Daoy (cell line): ENCODE data around the gene ELFN1.

DNA sequence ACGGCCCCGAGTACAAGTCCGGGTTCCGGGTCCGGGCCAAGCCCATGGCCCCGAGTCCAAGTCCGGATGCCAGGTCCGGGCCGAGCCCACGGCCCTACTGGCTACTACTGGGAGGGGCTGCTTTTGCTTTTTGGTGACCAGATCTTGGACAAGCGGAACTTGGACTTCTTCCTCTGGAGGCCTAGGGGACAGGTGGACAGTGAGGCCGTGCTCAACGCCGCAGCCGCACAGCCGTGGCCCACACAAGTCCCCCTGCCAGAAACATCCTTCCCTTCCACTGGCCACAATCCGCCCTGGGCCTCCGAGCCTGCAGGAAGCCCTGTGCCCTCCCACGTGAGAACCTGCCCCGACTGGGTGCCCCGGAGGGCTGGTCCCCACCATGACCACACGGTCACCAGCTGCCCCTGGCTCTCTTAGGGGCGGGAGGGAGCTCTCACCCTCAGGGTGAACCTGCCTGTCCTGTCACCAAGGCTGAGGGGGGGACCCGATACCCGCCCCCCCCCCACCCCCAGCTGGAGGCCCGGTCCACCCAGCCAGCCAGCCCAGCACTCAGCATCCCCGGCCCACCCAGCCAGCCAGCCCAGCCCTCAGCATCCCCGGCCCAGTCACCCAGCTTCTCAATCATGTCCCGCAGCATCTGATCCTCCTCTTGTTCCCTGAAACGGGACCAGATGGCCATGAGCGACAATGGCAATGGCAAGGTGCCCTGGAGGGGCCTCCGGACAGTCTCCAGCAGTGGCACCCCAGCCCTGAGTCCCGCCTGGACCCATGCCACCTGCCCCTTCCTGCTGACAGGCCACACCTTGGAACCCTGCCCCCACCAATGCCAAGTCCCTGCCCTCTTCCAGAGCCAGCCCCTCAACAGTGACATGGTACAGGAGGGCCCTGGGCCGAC is 24.5 kb downstream of the MICALL2 start:
- RAMPAGE, long total RNA: no peak

GRCh38 chr7:1437884-1438556 is 21.2 kb downstream of the MICALL2 start:
- RAMPAGE, long total RNA: no peak

DNA sequence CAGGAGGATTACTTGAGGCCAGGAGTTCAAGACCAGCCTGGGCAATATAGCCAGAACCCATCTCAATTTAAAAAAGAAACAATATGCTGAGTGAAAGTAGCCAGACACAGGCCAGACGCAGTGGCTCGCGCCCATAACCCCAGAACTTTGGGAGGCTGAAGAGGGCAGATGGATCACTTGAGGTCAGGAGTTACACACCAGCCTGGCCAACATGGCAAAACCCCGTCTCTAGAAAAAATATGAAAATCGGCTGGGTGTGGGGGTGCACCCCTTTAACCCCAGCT is 3.1 kb downstream of the MICALL2 start:
- RAMPAGE, long total RNA: no peak

GRCh38 chr7:1533031-1533600 is 2.6 kb downstream of the MAFK start:
- RAMPAGE, long total RNA: no peak

- RAMPAGE, long total RNA: no peak
Measured at GRCh38 chr7:1534311-1534792, 3.9 kb downstream of the MAFK start.

DNA sequence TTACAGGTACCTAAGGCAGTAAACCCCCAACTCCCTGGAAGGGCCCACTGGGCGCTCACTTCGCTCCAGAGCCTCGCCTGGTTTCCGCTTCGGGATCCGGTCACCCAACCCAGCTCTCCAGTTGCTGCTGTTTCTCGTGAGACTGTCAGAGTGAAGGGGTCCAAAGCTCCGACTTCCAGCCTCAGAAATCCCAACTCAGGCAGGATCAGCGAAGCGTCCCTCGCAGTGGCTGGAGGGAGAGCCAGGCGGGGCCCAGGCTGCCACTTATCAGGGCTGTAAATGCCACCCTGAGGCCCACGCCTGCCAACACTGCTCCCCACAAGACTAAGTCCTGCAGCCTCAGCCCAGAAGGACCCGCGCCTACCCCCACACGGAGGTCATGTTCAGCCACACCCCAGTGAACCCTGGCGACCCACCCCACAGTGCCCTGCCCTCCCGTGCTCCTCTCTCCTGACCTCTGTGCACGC is 3.3 kb downstream of the PSMG3 start:
- RAMPAGE, long total RNA: no peak

- RAMPAGE, long total RNA: no peak
Measured at GRCh38 chr7:1619314-1619687, 49.5 kb upstream of the PSMG3 start.

- RAMPAGE, long total RNA: no peak
Measured at GRCh38 chr7:1638202-1638699, 31.8 kb upstream of the ELFN1 start.

DNA sequence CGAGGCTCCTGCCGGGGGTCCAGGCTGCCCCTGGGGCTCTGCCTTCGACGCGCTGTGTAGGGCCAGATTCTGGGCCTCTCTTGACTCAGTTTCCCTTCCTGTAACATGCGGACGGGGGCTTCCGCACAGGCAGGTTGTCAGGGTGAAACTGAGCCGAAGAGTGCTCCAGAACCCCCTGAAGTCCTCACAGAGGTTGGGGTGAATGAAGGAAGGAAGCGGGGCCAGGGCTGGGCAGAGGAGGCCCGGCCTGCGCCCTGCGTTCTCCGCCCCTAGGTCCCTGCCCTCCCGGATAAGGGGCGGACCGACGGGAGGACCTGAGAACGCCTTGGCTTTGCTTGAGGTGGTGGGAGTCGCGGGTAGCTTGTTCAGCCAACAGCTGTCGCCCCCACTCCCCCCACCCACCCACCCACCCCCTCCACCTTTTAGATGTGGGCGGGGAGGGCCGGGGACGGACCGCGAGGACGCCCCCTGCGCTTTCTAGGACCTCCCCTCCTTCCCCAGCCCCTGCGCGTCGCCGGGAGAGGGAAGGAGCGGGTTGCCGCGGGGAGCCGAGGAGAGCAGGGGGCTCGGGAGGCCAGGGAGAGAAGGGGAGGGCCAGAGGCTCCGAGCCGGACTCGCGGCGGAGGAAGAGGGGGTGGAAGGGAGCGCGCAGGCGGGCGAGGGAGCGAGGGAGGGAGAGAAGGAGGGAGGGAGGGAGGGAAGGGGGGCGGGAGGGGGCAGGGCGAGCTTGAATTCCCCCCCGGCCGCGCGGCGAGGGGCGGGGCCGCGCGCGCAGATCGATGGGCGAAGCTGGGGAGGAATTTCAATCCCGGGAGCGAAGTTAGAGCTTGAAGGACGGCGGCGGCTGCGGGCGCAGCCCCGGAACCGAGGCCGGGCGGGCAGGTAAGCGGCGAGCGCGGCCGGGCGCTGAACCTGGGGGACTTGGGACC is at the start of gene ELFN1:
TSS of gene ELFN1 (plus strand) at position 805 of the 929 bp plus-strand sequence.
- RAMPAGE, long total RNA: no peak

- RAMPAGE, long total RNA: no peak
Measured at GRCh38 chr7:1916024-1916634, 246.1 kb downstream of the ELFN1 start.

- RAMPAGE, long total RNA: no peak
Measured at GRCh38 chr7:2072922-2073335, 159.8 kb downstream of the MAD1L1 start.

- RAMPAGE, long total RNA: no peak
Measured at GRCh38 chr7:2409656-2410386, 6.4 kb downstream of the CHST12 start.

GRCh38 chr7:2451848-2452458 is 24.2 kb downstream of the GRIFIN start:
- RAMPAGE, long total RNA: no peak

- RAMPAGE, long total RNA: no peak
Measured at GRCh38 chr7:2498013-2498426, 21.6 kb upstream of the LFNG start.

- RAMPAGE, long total RNA: no peak
Measured at GRCh38 chr7:2527115-2527602, 7.6 kb downstream of the LFNG start.

GRCh38 chr7:2537690-2538561 is 17.4 kb downstream of the BRAT1 start:
- RAMPAGE, long total RNA: no peak

- RAMPAGE, long total RNA: no peak
Measured at GRCh38 chr7:2571910-2572637, 13.3 kb downstream of the IQCE start.

DNA sequence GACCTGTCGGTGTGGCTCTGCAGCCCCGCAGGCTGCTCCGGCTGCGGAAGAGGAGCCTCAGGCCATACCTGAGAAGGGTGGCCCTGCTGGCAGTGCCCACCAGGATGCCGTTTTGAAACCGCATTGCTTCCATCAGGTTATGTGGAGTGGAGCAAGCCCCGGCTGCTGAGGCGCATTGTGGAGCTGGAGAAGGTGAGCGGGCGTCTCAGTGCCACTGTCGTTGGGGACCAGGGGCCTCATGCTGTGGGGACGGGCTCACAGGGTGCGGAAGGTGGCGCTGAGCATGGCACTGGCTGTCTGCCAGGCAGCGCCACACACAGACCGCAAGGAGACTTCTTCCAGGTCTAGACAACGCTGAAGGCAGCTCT is 28.9 kb downstream of the IQCE start:
- RAMPAGE, long total RNA: no peak

DNA sequence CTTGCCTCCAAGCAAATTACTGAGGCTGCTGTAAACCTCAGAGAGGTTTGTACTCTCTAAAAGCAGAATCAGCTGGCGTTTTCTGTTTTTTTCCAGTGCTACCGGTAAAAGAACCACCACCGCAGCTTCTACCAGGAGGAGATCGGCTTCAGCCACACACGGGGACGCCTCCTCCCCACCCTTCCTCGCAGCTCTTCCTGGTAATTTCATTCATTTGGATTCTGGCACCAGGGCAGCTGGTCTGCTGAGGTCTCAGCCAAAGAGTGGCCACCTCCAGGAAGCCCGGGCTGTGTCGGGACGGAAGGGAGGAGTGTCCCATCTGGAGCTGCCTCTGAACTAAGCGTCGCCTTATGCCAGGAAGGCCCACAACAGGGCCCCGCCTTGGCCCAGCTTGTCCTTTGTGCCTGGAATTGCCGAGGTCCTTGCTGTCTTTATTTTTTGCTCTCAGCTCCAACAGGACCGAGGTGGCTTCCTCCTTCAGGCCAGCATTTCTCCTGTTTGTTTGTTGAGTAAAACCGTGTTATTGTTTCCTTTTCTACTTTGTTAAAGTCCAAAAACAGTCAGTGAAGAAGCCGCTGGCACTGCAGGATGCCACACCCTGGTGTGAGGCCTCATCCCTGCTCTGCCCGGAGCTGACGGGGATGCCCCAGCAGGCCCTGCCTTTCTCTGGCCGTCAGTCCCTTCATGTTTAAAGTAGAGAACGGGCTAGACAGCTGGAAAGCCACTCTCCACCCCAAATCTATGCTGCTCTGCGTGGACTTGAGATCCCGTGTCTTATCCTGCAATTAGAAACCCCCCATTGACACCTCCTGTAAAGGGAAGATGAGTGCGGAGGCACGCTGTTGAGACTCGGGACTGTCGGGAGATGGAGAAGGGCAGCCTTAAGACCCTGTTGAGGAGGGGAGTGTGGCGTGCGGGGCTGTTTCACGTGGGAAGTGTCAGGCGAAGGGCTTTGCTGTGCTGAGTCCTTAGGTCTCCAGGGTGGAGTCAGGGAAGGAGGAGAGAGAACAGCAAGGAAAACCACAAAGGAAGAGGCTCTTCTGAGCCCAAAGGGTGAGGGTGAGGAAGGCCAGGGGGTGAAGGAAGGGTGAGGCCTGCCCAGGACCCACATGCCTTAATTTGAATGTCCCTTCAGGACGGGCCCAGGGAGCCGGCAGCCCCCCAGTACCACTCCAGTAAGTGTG is 24.4 kb upstream of the TTYH3 start:
- RAMPAGE, long total RNA: no peak

DNA sequence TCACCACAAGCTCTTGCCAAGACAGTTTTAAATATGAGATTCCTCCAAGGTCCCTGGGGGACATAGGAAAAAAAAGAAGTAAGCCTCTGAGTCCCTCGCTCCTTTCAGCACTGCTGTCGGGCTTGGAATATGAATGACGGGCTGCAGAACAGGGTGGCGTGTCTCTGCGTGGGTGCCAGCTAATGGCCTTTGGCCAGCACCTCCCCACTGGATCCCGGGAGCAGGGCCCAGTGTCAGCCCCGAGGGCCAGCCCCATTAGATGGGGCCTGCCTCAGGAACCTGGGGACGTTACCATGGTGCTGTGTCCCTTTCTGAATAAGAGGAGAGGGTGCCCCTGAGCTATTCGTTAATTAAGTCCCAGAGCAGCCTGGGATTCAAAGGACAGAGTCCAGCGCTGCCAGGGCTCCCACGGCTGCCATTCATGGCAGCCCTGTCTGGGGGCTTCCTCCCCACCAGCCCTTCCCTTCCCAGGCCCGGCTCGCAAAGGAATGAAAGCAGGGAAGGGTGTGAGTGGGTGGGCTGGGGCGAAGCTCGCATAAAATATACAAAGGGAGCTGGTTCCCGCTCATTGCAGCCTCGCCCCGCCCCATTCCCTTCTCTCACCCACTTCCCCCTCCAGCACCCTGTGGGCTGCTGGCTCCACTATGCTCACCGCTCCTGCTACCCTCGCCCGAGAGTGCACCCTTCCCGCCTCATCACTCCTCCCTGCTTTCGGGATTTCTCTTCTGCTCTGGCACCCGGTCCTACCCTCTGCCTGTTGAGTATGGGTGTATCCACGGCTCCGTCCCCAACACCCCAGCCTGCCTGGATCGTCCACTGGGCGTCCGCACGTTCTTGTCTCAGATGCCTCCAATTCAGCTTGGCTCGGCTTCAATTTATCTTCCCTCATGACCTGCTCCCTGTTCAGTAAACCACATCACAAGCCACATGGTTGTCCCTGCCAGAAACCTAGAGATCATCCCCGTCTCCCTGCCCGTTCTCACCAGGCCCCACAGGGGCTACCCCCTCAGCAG is 14.6 kb upstream of the TTYH3 start:
- RAMPAGE, long total RNA: no peak